Gastrocnemius medialis (tissue), 3 donors: ENCODE results near the genes SPATA31A3 and PGM5.

GRCh38 chr9:61555059-61555345 is 365.2 kb downstream of the SPATA31A7 start:
- PRO-cap, result no peak
- RAMPAGE, long total RNA, 3 experiments, result no peak in any of the 3 experiments

DNA sequence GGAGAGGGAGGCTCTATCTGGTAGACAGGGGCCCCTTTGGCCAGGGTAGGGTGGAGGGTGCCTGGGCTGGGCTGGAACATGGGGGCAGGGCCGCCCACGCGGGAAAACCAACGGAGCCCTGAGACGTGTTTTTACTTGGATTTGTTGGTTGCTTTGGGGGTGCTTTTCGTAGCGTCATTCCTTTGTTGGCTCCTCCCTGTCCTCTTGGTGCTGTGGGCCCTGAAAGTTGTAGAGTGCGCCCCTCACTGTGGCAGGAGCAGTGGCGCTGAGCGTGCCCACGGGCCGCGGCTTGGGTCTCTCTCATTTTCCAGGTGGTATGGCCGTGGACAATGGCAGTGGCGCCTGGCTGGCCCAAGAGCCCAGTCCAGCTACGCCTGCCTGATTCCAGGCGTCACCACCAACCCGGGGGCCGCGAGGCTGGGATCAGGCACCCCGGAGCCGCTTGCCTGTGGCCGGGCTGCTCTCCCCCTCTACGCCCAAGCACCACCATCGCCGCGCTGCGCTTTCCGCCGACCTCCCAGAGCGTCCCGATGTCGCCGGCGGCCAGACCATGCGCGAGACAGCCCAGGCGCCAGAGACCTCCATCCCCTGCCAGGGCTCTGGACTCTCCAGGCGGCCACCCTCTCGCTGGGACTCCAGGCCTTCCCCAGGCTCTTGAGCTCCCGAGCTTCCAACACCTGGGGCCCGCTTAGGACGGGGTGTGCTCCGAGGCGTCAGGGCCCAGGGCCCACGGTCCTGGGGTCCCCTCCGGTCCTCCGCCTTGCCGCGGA is 1610.0 kb downstream of the SPATA31A7 start:
- PRO-cap, result no peak
- RAMPAGE, long total RNA, 3 experiments, result no peak in any of the 3 experiments

- PRO-cap, result no peak
- RAMPAGE, long total RNA, 3 experiments, result no peak in any of the 3 experiments
These were observed 1759.3 kb downstream of the SPATA31A7 start for GRCh38 chr9:62949100-62949554.

DNA sequence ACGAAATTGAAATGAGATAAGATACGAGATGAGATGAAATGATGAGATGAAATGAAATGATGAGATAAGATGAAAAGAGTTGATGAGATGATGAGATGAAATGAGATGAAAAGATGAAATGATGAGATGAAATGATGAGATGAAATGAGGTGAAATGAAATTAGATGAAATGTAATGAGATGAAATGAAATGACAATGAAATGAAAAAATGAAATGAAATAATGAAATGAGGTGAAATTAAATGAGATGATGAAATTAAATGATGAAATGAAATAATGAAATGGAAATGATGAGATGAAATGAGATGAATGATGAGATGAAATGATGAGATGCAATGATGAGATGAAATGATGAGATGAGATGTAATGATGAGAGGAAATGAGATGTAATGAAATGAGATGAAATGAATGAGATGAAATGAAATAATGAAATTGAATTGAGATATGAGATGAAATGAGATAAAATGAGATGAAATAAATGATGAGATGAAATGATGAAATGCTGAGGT is 560.7 kb downstream of the FOXD4L5 start:
- PRO-cap, result no peak
- RAMPAGE, long total RNA, 3 experiments, result no peak in any of the 3 experiments

DNA sequence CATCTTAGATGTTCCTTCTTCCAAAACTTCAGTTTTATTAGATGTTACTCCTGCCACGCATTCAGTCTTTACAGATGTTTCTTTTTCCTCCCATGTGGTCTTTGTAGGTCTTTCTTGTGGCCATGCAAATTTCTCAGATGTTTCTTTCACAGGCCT is 415.0 kb downstream of the FOXD4L5 start:
- PRO-cap, result no peak
- RAMPAGE, long total RNA, 3 experiments, result no peak in any of the 3 experiments

GRCh38 chr9:66152887-66153424 is 416.0 kb downstream of the FOXD4L4 start:
- PRO-cap, result no peak
- RAMPAGE, long total RNA, 3 experiments, result no peak in any of the 3 experiments

- PRO-cap, result no peak
- RAMPAGE, long total RNA, 3 experiments, result no peak in any of the 3 experiments
These were observed at the start of gene SPATA31A3 for GRCh38 chr9:66992383-66992714. SPATA31A3 (minus strand) TSS chr9:66992550.

DNA sequence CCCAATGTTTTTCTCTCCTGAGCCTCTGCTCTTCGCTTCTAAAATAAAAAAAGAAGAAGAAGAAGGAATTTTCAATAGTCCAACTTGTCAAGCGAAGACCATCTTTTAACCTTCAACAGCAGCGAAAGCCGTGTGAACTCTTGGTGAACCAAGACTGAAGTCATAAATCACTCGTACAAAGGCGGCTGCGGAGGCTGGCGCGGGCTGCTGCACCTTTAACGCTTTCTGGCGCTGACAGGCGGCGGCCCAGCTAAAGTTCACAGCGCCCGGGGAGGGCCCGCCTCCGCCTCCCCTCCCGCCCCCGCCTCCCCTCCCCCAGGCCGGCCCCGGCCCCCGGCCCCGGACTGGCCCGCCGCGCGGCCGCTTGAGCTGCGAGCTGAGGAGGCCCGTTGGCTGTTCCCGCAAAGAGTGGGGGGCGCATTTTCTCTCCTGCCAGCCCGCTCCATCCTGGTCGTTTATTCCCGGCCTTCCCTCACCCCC is 147.4 kb upstream of the ANKRD20A1 start:
- PRO-cap, result no peak
- RAMPAGE, long total RNA, 3 experiments, result no peak in any of the 3 experiments

DNA sequence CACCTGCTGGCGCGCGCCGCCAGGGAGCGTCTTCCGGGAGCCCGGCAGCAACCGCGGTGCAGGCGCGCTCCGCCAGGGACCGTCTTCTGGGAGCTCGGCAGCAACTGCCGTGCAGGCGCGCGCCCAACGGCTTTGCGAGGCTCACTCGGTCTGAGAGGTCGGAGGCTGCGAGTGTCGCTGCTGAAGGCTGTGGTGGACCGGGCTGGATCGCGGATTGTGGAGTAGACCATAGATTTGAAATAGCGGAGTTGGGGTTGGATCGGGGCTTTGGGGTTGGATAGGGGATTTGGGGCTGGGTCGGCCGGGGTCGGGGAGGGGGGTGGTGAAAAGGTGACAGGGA is 274 bp downstream of the ANKRD20A1 start:
- PRO-cap, result no peak
- RAMPAGE, long total RNA, 3 experiments, result no peak in any of the 3 experiments

- PRO-cap, result unidirectional peak, plus-strand start at chr9:68356613; unidirectional peak, plus-strand start at chr9:68356709
- RAMPAGE, long total RNA, 3 experiments, result start-site peak on the plus strand in 2 of 3 experiments, at chr9:68356565-68357040 at its widest, 18 to 139 reads per replicate
These were observed at the start of gene PGM5 for GRCh38 chr9:68356481-68357301. PGM5 (plus strand) TSS chr9:68356611.

DNA sequence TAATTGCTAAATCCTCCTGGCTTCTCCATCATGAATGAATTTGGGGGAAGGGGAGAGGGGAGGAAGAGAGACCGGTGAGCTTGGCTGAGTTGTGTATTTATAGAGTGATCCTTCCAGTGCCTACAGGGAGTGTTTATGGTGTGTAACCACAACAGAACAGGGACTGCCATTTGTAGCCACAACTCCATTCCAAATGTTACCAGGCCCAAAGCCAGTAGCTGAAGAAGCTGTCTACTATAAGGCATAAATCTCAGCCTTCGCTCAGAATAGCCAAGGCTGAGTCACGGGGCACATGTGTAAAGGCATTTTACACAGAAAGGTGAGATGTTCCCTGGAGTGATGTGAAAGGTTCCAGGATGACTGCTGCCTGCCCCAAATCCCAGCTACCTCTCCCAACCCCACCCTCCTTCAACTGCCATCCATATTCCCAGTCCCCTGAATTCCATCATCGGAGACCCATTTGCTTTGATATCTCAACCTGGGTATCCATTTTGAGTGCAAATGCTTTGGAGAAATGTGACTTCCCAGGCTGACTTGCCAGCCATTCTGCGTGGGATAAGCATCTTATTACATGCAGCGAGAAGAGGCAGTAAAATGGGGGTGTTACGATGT is 2.4 kb downstream of the TMEM252 start:
- PRO-cap, result bidirectional peak, plus-strand start at position 334 of the sequence, minus-strand start at position 92 of the sequence
- RAMPAGE, long total RNA, 3 experiments, result no peak in any of the 3 experiments

DNA sequence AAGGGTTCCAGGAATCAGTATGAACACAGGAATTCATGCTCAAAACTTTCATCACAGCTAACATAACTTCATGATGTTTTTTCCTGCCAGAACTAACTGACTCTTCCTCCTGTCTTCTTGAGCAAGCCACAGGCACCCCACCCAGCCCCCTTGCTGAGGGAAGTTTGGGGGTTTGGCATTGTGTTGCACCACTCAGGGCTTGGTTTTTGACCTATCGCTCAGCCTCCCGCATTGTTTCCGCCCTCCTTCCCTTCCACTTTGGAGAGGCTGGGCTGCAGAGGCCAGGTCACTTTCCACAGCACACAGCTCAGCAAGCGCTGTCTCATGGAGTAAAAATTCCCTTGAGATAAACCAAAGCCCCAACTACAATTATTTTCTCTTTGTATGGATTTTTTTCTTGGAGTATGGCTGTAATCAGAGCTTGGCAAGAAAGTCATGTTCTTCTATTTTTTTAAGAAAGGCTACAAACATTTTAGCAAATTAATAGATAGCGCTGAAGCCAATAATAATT is 19.9 kb upstream of the TMEM252 start:
- PRO-cap, result no peak
- RAMPAGE, long total RNA, 3 experiments, result no peak in any of the 3 experiments

DNA sequence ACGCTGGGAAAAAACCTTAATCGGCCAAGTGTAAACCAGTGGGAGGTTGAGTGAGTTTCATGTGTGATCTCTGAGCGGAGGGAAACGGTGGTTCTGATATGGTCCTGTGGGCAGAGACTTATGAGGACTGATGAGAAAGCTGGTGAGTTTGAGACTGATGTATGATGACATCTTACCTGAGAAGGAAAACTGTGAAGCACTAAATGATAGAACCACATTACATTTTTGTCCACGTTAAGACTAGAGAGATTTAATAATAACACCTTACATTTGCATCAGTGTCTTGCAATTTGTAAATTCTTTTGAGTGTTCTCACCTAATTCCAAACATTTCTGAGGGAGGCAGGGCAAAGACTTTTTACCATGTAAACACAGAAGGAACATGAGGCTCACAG is 2.0 kb downstream of the PIP5K1B start:
- PRO-cap, result no peak
- RAMPAGE, long total RNA, 3 experiments, result no peak in any of the 3 experiments

DNA sequence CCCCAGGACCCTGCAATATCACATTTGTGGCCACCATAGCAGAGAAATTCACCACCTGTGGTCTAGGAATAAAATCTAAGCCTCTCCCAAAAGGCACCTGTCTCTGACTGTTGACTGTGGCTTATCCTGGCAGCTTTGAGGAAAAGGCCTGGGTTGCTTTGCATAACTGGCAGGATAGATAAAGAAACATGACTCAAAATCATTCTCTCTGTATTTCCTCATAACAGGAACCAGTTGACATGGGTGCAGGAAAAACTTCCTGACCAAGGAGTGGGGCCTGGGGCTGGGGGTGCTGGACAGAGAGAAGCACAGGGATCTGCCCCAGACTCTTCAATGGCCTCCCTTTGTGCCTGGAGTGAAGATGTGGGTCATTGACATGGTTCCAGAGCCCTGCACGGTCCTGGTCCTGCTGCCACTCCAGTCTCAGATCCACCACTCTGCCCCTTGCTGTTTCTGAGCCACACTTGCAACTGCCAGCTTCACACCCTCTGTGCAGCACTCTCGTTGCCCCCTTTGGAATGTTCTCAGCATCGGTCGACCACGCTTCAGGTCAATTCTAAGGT is 10.0 kb downstream of the PIP5K1B start:
- PRO-cap, result no peak
- RAMPAGE, long total RNA, 3 experiments, result no peak in any of the 3 experiments

DNA sequence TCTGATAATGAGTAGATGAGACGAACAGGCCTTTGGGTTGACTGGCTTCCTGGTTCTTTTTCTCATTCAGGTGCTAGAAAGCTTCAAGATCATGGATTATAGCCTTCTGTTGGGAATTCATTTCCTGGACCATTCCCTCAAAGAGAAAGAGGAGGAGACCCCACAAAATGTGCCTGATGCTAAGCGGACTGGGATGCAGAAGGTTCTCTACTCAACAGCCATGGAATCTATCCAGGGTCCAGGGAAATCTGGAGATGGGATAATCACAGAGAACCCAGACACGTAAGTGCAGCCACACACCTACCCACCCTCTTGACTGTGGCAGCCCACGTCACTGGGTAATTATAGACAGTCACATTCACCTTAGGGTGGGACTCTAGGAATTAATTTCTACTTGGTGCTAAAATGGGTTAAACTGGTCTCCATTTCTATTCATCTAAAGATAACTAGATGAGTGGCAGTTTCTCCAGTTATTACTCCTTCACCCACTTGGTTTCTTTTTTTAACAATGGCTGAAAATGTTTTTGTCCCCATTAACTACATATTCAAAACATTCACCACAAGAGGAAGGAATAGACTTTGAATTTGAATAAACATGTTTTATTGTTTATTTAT is 96.3 kb downstream of the PRKACG start:
- PRO-cap, result no peak
- RAMPAGE, long total RNA, 3 experiments, result no peak in any of the 3 experiments

- PRO-cap, result no peak
- RAMPAGE, long total RNA, 3 experiments, result no peak in any of the 3 experiments
These were observed 10.7 kb upstream of the PRKACG start for GRCh38 chr9:69024617-69025065.

- PRO-cap, result no peak
- RAMPAGE, long total RNA, 3 experiments, result no peak in any of the 3 experiments
These were observed 43.0 kb downstream of the FXN start for GRCh38 chr9:69078466-69079055.

- PRO-cap, result no peak
- RAMPAGE, long total RNA, 3 experiments, result no peak in any of the 3 experiments
These were observed 53.6 kb upstream of the TJP2 start for GRCh38 chr9:69120395-69120923.

GRCh38 chr9:69172909-69173446 is 1.1 kb upstream of the TJP2 start:
- PRO-cap, result no peak
- RAMPAGE, long total RNA, 3 experiments, result no peak in any of the 3 experiments

- PRO-cap, result no peak
- RAMPAGE, long total RNA, 3 experiments, result no peak in any of the 3 experiments
These were observed 2.8 kb downstream of the TJP2 start for GRCh38 chr9:69176587-69177580.